Brain (tissue), 1 donor: ENCODE measurements around the genes ZNF282 and ZNF862.

DNA sequence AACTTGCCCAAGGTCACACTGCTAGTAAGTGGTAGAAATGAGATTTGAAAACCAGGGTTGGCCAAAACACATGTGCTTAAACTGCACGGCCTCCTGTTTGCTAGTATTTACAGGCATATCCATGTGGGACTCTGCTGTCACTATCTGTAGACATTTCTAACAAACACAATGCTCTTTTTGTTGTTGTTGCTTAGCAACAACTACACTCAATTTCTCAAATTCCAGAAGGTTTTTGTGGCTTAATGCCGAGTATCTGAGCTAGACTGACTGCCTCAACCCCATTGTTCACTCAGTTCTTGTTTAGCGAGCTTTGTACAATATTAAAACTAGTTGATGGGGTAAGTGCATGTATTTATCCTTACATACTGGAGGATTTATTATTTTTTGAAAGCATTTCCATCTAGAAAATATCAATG is 5.4 kb upstream of the TMEM139 start:
- RRBS = no CpG with 5 or more reads among the region's 3 CpGs

DNA sequence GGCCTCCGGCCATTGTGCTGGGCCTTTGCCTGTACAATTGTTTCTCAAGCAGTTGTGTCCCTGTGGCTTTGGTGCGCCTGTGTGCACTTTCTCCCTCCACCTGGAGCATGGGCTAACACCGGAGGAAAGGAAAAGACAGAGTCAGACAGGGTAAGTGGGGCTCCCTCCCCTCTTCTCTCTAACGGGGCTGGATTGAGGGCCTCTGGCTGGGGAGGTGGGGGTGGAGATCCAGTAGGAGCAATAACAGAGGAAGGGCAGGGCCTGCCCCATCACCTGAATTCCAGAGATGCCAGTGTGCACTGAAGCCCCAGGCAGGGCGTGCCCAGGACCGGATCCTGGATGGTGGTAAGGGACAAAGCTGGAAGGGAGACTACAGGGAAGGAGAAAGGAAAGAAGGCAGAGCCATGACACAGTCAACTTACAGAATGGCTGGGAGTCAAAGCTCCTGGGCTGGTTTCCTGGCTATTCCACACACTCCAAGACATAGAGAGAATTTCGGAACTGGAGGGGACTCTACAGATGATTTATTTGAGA is 605 bp downstream of the TMEM139 start:
- RRBS = 67% methylated on average over 1 of the region's 7 CpGs

DNA sequence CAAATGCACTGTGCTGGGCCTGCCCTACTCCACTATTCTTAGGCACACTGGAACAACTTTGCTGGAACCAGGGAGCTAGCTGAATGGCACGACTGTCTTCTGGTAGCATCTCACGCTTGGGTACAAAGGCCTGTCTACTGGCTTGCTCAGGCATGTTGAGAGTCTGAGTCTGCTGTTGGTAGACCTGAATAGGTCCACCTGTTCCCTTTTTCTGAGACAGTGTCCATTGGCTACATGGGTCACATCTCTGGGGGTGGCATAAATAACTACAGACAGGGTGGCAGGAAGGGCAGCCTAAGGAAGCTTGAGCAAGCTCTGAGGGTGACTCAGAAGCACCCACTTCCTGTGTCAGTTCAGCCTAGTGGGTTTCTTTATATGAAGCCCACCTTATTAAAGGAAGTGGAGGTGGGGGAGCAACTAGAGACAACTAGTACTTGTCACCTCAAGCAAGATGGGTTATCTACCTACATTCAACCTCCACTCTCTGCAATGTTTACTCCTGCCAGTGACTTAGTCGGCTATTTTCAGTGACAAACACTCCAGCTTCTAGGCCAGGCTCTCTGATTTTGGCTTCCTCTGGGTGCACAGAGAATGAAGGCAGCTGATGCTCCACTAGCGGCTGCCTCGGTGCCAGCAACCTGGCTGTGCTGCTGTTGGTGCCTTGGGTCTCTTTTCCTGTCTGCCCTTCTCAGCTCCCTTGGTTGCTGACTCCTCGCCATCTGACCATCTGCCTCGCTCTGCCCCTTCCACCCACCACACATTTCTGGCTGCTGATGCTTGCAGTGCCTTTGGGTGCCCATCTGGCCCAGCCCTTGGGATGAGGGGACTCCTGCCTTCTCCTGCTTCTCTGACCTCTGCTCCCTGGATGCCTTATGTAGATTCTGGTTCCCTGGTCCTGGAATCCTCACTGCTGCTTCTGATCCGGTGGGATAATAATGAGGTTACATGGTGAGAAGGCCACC is 5.6 kb upstream of the ZYX start:
- RRBS = no CpG with 5 or more reads among the region's 8 CpGs

DNA sequence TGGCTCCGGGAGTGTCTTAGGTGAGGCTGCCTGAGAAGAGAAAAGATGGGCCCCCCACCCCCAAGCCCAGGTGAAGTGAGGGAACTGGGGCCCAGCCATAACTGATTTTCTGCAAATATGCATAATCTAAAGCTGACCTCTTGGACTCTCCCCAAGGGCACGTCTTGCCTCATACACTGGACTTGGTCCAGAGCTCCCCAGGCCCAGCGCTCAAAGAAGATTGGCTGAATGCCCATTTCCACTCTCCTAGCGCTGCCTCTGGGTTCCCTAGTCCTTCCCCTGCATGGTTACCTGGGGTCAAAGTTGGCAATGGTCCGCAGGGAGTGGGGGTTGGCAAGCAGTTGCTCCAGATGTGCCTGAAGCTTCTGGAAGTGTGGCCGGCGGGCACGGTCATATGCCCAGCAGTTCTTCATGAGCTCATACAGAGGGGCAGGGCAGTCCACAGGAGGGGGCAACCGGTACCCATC is 12.3 kb downstream of the ZYX start:
- RRBS = 64% methylated on average over 4 of the region's 9 CpGs

DNA sequence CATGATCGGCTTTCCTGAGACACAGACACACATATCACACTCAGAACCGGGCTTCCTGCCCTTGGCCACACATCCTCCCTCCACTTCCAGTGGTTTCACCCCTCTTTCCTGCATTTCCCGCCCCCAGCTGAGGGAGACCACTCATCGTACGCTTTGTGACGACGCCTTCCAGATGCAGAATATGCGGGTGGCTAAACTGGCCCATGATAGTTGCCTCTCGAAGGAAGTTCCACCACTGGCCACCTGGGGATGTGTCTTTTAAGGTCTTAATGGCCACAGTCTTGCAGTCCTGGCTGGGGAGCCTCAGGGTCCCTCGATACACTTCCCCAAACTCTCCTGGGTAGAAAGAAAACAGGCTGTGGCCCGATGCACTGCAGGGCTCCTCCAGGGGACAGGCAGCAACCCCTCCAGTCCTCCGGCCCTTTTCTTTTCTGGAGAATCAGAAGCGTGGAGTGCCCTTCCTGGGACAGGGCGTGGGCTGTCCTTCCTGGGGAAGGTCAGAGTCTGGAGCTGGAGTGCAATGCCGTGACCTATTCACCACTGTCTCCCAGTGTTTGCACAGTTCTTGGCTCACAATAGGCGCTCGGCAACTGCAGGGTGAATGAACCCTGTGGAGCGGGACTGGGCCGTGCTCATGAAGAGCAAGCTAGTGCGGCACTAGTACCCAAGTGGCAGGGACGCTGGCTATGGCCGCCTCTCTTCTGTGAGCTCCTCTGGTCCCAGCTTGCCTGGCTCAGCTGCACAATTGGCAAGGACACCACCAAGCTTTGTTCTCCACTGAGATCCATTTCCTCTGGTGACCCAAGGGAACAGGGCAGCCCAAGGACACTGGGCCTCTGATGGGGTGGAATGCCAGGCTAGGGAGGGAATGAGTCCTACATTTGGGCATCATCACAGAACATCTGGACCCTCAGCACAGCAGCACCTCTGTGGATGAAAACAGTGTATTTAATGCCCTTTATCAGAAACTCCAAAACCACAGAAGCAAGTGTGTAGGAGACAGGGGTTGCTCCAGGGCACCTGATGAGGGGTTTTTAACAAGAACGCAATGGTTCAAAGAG is 13.2 kb downstream of the EPHA1 start:
- RRBS = no CpG with 5 or more reads among the region's 23 CpGs

DNA sequence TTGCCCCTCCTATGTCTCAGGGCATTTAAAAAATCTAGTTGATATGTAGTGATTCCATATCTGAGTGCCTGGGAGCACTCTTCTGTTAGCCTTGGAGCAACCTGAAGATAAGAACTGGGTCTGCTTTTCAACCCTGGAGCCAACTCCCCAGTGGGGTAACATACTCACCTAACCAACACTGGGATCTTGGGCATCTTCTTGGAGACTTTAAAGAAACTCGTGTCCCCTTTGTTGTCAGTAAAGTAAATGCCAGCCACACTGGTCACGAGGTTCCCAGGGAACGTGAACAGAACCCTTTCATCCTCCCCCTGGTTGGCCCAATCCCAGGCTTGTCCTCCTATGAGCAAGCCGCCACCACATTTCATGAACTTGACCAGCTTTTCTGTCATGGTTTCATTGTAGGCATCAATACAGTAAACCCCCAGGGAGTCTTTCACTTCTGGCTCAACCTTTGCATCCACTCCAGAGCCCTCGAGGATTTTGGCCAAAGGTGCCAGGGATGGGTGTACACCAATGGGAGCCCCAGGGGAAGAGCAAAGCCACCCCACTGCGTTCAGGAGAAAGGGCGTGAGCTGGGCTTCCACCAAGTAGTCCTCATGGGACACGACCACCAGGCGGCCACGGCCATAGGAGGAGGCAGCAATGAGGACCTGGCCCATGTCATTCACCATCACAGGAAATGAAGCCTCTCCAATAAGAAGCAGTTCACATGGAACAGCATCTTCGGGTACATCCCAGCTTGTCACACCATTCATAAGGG is 26.0 kb downstream of the TCAF1 start:
- RRBS = no CpG with 5 or more reads among the region's 11 CpGs

GRCh38 chr7:143906769-143907300 is 4.9 kb upstream of the TCAF1 start:
- RRBS = no CpG with 5 or more reads among the region's 5 CpGs

DNA sequence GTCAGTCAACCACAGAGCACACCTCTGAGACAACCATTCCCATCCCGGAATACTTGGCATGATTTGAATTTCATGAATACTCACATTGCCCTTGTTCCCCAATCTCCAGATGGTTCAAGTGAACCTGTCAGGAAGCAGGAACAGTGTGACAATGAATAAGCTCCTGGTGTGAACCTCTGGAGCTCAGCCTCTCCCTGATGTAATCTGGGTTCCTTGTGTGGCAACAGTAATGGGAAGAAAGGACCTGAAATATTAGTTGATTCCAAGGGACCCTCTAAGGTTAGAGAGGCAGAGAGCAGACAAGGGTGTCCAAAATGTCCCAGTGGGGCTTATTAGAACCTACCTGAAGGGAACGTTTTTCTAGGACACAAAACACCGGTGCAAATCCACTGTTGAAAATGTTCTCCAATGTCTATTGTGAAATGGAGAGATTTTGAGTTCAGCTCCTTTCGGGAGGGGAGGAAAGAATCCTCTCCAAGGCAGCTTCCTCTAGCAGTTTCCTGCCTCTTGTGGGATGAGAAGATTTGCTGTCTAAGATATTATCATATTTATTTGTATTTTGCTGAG is 8.4 kb downstream of the OR2A7 start:
- RRBS = no CpG with 5 or more reads among the region's 4 CpGs

- RRBS = no CpG with 5 or more reads among the region's 10 CpGs
Observed at GRCh38 chr7:148540396-148540831, 50.2 kb upstream of the C7orf33 start.

- RRBS = 2% methylated on average over 15 of the region's 18 CpGs
Observed at GRCh38 chr7:148699064-148699153, 206 bp downstream of the CUL1 start.

GRCh38 chr7:148882838-148883966 is 889 bp downstream of the EZH2 start:
- RRBS = 1% methylated on average over 50 of the region's 92 CpGs

DNA sequence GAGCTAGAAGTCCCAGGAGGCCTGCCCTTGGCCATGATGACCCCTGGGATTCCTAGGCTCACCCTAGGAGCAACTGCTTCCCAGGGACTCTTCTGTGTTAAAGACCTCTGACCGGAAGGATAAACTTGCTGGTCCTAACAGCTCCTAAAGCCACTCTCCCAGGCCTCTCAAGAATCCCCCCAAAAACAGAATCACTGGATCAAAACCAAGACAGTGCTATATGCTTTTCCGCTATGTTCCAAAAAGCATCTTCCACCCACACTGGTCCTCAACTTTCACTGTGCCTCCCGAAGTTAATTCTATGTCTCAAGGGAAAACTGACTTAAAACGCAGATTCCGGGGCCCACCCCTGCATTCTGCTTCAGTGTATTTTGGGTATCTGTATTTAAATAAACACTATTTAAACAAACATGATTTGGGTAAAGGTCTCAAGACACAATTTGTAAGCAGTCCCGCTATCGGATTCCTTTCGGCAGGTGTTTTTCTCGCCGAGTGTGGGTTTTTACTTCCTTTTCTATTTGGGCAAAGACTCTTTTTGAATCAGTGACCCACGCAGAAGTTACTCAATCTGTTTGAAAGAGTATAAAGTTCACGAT is 1.4 kb downstream of the PDIA4 start:
- RRBS = no CpG with 5 or more reads among the region's 12 CpGs

DNA sequence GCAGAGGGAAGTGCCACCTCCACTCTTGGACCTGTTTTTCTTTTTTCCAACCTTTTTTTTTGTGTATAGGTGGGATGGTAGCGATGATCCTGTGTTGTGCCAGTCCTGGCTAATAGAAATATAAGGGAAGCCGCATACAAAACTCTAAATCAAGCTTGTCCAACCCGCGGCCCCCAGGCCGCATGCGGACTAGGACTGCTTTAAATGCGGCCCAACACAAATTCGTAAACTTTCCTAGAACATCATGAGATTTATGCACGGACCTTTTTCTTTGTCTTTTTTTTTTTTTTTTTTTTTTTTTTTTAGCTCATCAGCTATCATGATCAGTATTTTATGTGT is 1.3 kb downstream of the ZNF398 start:
- RRBS = no CpG with 5 or more reads among the region's 9 CpGs

- RRBS = 2% methylated on average over 54 of the region's 101 CpGs
Observed at GRCh38 chr7:149195067-149196225, at the start of gene ZNF282. TSS of gene ZNF282 (plus strand) at chr7:149195546.

GRCh38 chr7:149202758-149203229 is 7.4 kb downstream of the ZNF282 start:
- RRBS = no CpG with 5 or more reads among the region's 6 CpGs

GRCh38 chr7:149355066-149356214 is 93.4 kb downstream of the ZNF783 start:
- RRBS = no CpG with 5 or more reads among the region's 17 CpGs

DNA sequence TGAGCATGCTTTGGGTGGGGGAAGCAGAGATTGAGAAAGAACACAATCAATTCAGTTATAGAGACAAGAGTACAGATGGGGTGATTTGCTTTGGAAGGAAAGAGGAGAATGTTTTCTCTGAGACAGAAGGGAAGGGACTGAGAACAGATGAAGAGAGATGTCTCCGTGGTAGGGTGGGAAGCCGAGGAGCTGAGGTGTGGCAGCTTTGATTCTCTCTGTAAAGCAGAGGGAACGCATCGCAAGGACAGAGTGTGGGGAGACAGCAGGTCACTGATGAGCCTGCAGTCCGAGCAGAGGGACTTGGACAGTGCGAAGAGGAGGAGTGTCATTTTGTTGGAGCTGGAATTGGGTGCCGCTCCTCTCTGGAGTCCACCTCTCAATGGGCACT is 63.9 kb upstream of the ZNF746 start:
- RRBS = no CpG with 5 or more reads among the region's 7 CpGs

GRCh38 chr7:149706737-149706940 is 8.1 kb upstream of the KRBA1 start:
- RRBS = no CpG with 5 or more reads among the region's 3 CpGs

DNA sequence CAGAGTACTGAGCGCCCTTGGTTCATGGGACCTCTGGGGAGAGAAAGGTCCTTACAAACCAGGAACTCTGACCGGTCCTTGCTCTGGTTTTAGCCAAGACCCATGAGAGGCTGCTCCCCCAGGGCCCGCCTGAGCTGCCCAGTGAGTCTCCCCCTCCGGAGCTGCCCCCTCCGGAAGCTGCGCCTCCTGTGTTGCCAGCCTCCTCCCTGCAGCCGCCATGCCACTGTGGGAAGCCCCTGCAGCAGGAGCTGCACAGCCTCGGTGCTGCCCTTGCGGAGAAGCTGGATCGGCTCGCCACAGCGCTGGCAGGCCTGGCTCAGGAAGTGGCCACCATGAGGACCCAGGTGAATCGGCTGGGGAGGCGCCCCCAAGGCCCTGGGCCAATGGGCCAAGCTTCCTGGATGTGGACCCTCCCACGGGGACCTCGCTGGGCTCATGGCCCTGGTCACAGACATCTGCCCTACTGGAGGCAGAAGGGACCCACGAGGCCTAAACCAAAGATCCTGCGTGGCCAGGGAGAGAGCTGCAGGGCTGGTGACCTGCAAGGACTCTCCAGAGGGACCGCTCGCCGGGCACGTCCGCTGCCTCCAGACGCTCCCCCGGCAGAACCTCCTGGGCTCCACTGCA is 18.5 kb downstream of the KRBA1 start:
- RRBS = 97% methylated on average over 4 of the region's 25 CpGs

DNA sequence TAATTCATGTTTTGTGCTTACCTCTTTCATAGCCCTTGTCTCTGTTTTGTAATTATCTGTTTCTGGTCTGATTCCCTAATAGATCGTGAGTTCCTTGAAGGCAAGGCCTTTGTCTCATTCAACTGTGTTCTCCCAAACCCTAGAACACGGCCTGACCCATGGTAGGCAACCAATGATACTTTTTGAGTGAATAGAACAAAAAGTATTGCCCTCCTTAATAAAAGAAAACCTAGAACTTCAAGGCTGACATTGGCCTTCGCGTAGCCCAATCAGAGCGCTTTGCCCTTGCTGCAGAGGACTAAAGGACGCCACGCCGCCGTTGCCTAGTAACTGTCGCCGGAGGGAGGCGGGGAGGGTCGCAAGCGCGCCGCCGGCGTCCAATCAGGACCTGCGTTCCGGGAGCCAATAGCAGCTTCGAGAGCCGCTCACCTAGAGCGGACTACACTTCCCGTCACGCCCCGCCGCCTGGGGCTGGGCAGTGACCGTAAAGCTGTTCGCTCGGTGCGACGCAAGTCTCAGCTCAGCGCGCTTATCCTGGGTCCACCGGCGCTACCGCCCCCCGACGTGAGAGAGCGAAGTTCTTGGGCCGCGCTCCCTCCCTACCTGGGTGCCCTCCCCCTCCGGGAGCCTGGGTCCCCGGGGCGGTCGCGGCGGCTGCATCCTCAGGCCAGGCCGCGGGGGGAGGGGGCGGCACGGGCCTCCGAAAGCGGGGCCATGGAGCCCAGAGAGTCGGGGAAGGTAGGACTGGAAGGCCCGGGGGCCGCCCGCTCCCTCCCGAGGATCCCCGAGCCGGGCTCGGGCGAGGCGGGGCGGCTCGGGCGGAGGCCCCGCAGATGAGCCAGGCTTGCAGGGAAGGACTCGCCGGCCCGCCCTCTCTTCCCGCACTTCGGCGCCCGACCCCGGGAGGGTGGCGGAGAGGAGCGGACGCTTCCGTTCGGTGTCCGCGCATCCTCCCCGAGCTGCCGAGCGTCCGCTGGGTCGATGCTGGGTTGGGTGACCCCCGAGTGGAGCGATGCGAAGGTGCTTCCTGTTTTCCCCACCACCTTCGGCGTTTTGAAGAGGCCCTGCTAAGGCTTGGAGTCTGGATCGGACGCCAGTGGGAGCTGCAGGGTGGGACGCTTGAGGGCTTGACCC is at the start of gene ZNF862:
Gene ZNF862 (plus strand): TSS at position 478 of the 1,134 bp plus-strand sequence.
- RRBS = 1% methylated on average over 35 of the region's 96 CpGs